Heart left ventricle (tissue), 7 donors: Measurements from ENCODE around the genes PI4KA, LZTR1 and UBE2L3.

- PRO-cap, 6 experiments, result no peak in any of the 6 experiments
- RAMPAGE, long total RNA, 2 experiments, result no peak in any of the 2 experiments
- RRBS, result no CpG with 5 or more reads among the region's 18 CpGs
Measured at GRCh38 chr22:20483656-20484183, 11.9 kb downstream of the KLHL22 start.

- PRO-cap, 6 experiments, result no peak in any of the 6 experiments
- RAMPAGE, long total RNA, 2 experiments, result no peak in any of the 2 experiments
- RRBS, result no CpG with 5 or more reads among the region's 13 CpGs
Measured at GRCh38 chr22:20508582-20509228, 1.3 kb downstream of the MED15 start.

- PRO-cap, 6 experiments, result no peak in any of the 6 experiments
- RAMPAGE, long total RNA, 2 experiments, result no peak in any of the 2 experiments
- RRBS, result no CpG with 5 or more reads among the region's 15 CpGs
Measured at GRCh38 chr22:20519898-20520891, 12.8 kb downstream of the MED15 start.

GRCh38 chr22:20550768-20551902 is 43.7 kb downstream of the MED15 start:
- PRO-cap, 6 experiments, result peak in 2 of 6 experiments; most common plus-strand start chr22:20551032 (in 1); most common minus-strand start chr22:20550898 (in 1)
- RAMPAGE, long total RNA, 2 experiments, result no peak in any of the 2 experiments
- RRBS, result no CpG with 5 or more reads among the region's 28 CpGs

- PRO-cap, 6 experiments, result no peak in any of the 6 experiments
- RAMPAGE, long total RNA, 2 experiments, result no peak in any of the 2 experiments
- RRBS, result no CpG with 5 or more reads among the region's 6 CpGs
Measured at GRCh38 chr22:20812920-20813749, 39.2 kb downstream of the SERPIND1 start.

GRCh38 chr22:20858195-20858939 is at the start of gene PI4KA:
Gene PI4KA (minus strand): TSS chr22:20858811.
- PRO-cap, 6 experiments, result peak in 6 of 6 experiments; most common plus-strand start chr22:20858537 (in 2); most common minus-strand start chr22:20858788 (in 3)
- RAMPAGE, long total RNA, 2 experiments, result no peak in any of the 2 experiments
- RRBS, result under 1% methylated on average over 32 of the region's 69 CpGs

- PRO-cap, 6 experiments, result no peak in any of the 6 experiments
- RAMPAGE, long total RNA, 2 experiments, result no peak in any of the 2 experiments
- RRBS, result no CpG with 5 or more reads among the region's 3 CpGs
Measured at GRCh38 chr22:20904650-20905056, 12.6 kb upstream of the CRKL start.

- PRO-cap, 6 experiments, result no peak in any of the 6 experiments
- RAMPAGE, long total RNA, 2 experiments, result no peak in any of the 2 experiments
- RRBS, result no CpG with 5 or more reads among the region's 8 CpGs
Measured at GRCh38 chr22:20948297-20949035, 18.6 kb upstream of the AIFM3 start.

- PRO-cap, 6 experiments, result peak in 3 of 6 experiments; most common plus-strand start chr22:20957109 (in 3); most common minus-strand start chr22:20957076 (in 1)
- RAMPAGE, long total RNA, 2 experiments, result no peak in any of the 2 experiments
- RRBS, result 4% methylated on average over 37 of the region's 65 CpGs
Measured at GRCh38 chr22:20956739-20957537, 10.1 kb upstream of the AIFM3 start.

- PRO-cap, 6 experiments, result peak in 6 of 6 experiments; most common plus-strand start chr22:20982299 (in 4); most common minus-strand start chr22:20982211 (in 6)
- RAMPAGE, long total RNA, 2 experiments, result start-site peak on the plus strand in 1 of 2 experiments, at chr22:20982269-20982363 at its widest, 69 reads per replicate; start-site peak on the minus strand in 2 of 2 experiments, at chr22:20982198-20982233 at its widest, 11 to 17 reads per replicate
- RRBS, result 1% methylated on average over 27 of the region's 97 CpGs
Measured at GRCh38 chr22:20981513-20982635, at the start of gene LZTR1. Gene LZTR1 (plus strand): TSS chr22:20982297.

DNA sequence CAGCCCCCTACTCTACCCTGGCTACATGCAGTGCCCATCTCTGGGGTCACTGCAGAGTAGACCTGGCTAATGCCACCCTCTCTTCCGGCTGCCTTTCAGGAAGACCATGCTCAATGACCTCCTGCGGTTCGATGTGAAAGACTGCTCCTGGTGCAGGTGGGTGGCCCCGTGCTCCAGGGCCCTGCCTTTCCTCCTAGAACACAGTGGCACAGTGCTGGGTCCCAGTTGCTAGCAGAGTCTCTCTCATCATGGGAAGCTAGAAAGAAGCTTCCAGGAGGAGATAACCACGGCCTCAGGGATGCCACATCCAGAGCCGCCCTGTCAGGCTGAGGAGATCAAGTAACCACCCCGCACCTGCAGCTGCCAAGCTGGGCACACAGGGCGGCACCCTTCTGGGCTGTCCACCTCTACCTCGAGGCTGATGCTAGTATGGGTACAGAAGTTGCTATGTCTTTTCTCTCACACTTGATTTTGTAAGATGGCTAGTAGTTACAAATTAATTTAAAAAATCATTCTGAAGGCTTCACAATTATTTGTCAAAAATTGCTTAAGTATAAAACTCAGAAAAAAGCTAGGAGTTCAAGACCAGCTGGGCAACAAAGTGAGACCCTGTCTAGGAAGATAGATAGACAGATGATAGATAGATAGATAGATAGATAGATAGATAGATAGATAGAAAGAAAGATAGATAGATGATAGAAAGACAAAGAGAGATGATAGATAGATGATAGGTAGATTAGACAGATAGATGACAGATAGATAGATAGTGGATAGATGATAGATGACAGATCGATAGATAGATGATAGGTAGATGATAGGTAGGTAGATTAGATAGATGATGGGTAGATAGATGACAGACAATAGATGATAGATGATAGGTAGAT is 3.9 kb downstream of the LZTR1 start:
- PRO-cap, 6 experiments, result no peak in any of the 6 experiments
- RAMPAGE, long total RNA, 2 experiments, result no peak in any of the 2 experiments
- RRBS, result no CpG with 5 or more reads among the region's 10 CpGs

GRCh38 chr22:20999200-20999963 is 2.5 kb downstream of the THAP7 start:
- PRO-cap, 6 experiments, result no peak in any of the 6 experiments
- RAMPAGE, long total RNA, 2 experiments, result no peak in any of the 2 experiments
- RRBS, result no CpG with 5 or more reads among the region's 11 CpGs

DNA sequence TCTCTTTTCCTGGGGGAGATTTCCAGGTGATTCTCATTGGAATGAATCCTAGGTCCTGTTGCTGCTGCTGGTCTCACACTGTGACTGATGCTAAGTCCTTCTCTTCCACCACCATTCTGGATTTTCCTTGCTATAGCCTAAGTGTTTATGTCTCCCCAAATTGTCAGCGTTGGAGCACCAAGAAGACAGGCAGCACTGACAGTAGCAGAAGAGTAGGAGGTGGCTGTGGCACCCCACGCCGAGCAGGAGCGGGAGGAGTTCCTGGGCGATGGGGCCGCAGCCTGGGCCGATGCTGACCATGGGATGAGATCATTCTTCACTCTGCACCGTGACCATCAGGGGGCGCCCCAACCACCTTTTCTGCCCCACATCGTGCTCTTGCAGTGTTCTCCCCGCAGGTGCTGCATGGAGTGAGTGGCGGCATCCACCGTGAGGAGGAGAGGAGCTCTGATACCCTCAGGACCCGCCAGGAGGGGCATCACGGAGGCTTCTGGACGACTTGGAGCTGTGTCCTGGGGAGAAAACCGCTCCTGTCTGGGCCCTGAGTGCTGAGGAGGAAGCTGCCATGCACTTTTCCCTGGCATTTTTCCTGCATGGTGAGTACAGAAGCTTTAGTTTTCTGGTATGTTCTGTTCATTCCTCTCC is 57.0 kb downstream of the LRRC74B start:
- PRO-cap, 6 experiments, result no peak in any of the 6 experiments
- RAMPAGE, long total RNA, 2 experiments, result no peak in any of the 2 experiments
- RRBS, result no CpG with 5 or more reads among the region's 17 CpGs

DNA sequence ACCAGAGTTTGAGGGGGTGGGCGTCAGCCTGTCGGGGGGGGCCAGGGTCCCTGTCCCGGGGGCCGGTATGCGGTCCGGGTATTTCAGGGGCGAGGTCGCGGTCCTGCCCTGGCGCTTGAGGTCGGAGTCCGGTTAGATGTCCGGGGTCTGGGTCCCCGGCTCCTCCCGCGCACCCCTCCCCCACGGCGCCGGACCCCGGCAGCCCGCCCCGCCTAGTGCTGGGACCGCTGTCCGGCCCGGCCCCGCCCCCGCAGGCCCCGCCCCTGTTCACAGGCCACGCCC is 217 bp upstream of the HIC2 start:
- PRO-cap, 6 experiments, result no peak in any of the 6 experiments
- RAMPAGE, long total RNA, 2 experiments, result no peak in any of the 2 experiments
- RRBS, result no CpG with 5 or more reads among the region's 29 CpGs

- PRO-cap, 6 experiments, result no peak in any of the 6 experiments
- RAMPAGE, long total RNA, 2 experiments, result no peak in any of the 2 experiments
- RRBS, result 100% methylated on average over 1 of the region's 8 CpGs
Measured at GRCh38 chr22:21448034-21448461, 19.1 kb upstream of the TMEM191C start.

- PRO-cap, 6 experiments, result peak in 6 of 6 experiments; most common plus-strand start chr22:21567714 (in 6); most common minus-strand start chr22:21567662 (in 5)
- RAMPAGE, long total RNA, 2 experiments, result start-site peak on the plus strand in 2 of 2 experiments, at chr22:21567712-21567741 at its widest, 987 to 3,158 reads per replicate
- RRBS, result 7% methylated on average over 2 of the region's 46 CpGs
Measured at GRCh38 chr22:21567438-21567982, at the start of gene UBE2L3. Gene UBE2L3 (plus strand): TSS chr22:21567714.

DNA sequence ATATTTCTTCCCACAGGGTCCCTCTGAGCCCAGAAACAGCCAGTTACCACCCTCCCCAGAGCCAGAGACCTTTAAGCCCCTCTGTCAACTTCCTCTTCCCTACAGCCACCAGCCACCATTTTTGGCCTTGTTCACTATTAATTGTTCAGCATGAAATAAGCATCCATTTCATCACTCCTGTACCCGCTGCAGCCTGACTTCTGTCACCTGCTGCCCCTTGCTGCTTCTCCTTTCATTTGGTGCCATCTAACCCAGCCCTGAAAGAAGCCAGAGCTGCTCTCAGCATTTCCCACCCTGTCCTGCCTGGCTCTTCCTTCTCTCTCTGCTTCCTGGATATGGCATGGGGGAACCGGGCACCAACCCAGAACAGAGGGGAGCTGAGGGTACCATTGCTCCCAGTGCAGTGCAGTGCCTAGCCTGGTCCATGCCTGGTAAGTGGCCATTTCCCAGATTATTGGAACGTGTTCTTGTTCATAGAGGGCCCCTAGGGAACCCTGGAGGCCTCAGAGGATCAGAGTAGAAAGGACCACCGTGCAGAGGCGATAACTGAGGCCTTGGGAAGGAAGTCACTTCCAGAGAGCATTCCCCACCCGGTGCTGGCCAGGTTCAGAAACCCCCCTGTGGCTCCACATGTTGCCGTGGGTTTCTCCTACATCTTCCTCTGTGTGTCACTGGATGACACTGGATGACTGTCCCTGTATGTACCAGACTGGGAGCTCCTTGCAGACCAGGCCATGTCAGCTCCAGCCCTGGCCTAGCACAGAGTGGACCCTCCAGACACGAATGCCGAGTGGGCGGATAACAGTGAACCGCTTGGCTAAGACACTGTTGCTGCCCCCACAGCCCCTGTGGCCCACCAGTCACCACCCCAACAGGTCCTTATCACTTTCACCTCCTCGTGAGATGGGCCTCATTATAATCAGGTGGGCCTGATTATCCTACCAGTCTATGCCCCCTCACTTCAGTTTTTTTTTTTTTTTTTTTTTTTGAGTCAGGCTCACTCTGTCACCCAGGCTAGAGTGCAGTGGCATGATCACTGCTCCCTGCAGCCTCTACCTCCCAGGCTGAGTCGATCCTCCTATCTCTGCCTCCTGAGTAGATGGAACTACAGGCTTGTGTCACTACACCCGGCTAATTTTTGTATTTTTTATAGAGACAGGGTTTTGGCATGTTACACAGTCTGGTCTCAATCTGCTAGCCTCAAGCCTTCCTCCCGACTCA is 4.6 kb downstream of the YDJC start:
- PRO-cap, 6 experiments, result no peak in any of the 6 experiments
- RAMPAGE, long total RNA, 2 experiments, result no peak in any of the 2 experiments
- RRBS, result no CpG with 5 or more reads among the region's 15 CpGs

- PRO-cap, 6 experiments, result no peak in any of the 6 experiments
- RAMPAGE, long total RNA, 2 experiments, result no peak in any of the 2 experiments
- RRBS, result no CpG with 5 or more reads among the region's 16 CpGs
Measured at GRCh38 chr22:21754178-21754885, 18.7 kb upstream of the YPEL1 start.

GRCh38 chr22:21765877-21766657 is 30.5 kb upstream of the YPEL1 start:
- PRO-cap, 6 experiments, result no peak in any of the 6 experiments
- RAMPAGE, long total RNA, 2 experiments, result no peak in any of the 2 experiments
- RRBS, result no CpG with 5 or more reads among the region's 12 CpGs

DNA sequence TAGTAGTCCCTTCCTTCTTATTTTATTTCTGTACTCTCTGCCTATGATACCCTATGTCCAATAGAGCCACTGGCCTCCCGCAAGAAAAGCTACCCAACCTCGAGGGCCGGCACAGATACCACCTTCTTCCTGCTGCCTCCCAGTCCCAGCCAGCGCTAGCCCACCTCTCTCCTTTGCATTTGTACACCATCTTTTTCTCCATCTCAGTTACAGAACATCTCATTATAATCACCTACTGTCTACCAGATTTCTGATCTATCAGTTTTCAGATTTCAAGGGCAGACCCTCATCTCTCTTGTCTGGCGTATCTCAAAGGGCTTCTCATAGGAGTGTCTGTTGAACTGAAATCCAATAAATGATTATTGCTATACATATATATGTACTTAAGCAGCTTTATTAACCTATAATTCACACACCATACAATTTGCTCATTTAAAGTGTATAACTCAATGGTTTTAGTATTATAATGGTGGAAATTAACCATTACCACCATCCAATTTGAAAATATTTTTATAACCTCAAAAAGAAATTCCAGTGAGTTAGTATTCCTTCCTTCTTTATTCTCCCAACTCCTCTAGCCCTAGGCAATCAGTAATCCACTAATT is 65.0 kb downstream of the MAPK1 start:
- PRO-cap, 6 experiments, result no peak in any of the 6 experiments
- RAMPAGE, long total RNA, 2 experiments, result no peak in any of the 2 experiments
- RRBS, result no CpG with 5 or more reads among the region's 5 CpGs